Metastatic Liver Carcinoma in the Adrenal Gland (tissue), 2 donors: ENCODE data around the genes EPN3, CACNA1G and TOB1.

- PRO-cap, 2 experiments = no peak in any of the 2 experiments
Measured at GRCh38 chr17:50148428-50149010, 2.0 kb downstream of the PPP1R9B start.

DNA sequence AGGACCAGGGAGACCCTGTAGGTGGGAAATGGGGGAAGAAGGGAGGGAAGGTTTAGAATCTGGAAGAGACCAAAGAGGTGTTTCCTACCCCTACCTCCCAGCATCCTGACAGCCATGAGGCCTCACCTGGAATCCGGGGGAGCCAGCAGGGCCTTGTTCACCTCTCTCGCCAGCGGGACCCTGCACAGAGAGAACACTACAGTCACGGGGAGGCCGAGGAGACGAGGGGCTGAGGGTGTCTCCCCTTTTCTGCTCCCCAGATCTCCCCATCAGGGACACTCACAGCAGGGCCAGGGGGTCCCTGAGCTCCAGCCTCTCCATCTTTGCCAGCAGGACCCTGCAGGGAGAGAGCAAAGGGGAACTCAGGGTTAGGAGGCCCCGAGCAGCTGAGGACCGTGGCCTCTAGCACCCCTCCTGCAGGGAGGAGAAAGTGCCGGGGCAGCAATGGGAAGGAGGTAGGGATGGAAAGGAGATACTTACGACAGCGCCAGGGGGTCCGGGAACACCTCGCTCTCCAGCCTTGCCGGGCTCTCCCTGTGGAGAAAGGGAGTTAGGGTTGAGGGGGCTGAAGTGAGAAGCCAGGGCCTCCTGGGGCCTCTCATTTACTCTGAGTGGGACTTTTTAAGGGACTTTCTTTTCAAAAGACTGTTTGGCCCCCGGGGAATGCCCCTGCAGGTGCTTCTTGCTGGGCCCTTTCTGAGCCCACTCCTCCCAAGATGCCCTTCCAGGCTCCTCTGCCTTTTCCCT is 8.7 kb downstream of the COL1A1 start:
- PRO-cap, 2 experiments = no peak in any of the 2 experiments

DNA sequence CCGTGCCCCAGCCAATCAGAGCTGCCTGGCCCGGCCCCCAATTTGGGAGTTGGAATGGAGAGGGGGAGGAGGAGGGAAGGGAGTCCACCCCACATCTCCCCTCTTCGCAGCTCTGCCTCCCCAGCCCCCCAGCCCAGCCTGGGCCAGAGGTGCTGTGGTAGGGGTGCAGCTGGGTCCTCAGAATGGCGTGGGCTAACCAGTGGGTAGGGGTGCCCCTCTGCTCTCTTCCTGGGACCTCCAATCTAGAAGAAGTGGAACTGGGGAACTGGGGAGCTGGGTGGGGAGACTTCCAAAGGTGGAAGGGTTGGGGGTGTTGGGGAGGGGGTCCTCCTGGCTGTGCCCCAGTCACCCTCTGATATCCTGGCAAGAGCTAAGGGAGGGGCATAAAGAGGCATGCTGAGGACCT is 290 bp upstream of the COL1A1 start:
- PRO-cap, 2 experiments = no peak in any of the 2 experiments

DNA sequence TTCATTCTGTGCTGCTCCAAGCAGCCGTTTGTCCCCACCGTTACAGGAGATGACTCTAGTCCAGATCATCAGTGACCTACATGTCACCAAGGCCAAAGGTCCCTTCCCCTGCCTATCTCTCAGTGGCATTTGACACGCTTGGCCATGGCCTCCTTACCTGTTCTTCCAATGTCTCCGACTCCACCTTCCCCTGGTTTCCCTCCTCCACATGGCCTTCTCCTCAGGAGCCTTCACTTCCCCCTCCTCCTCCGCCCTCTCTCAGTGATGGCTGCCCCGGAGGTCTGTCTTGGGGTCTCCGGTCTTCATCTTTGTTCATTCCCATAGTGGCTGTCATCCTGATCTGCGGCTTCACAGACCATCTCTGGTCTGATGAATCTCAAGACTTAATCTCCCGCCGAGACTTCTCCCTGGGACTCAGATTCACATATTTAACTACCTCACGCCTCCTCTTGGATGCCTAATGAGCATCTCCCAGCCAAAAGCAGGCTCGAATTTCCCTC is 9.6 kb downstream of the TMEM92 start:
- PRO-cap, 2 experiments = no peak in any of the 2 experiments

- PRO-cap, 2 experiments = no peak in any of the 2 experiments
Measured at GRCh38 chr17:50423697-50424384, 2.2 kb upstream of the ACSF2 start.

DNA sequence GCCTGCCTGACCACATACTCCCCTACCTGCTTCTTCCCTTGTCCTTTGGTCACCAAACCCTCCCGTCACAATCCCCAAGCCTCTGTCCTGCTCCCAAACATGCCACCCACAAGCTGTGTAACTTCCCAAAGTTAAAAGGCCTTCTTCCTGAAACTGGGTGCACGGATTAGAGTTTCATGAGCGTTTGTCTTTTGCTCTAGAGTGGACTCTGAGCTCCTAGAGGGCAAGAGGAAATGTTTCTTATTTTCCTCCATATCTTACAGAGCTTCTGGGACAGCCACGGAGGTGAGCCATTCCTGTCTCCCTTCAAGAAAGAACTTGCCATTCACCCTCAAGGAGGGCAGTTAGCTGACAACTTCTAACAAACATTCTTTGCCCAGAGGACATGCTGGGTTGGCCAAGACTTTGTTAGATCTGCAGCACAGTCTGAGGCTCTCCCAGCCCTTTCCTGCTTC is 2.7 kb upstream of the MYCBPAP start:
- PRO-cap, 2 experiments = no peak in any of the 2 experiments

DNA sequence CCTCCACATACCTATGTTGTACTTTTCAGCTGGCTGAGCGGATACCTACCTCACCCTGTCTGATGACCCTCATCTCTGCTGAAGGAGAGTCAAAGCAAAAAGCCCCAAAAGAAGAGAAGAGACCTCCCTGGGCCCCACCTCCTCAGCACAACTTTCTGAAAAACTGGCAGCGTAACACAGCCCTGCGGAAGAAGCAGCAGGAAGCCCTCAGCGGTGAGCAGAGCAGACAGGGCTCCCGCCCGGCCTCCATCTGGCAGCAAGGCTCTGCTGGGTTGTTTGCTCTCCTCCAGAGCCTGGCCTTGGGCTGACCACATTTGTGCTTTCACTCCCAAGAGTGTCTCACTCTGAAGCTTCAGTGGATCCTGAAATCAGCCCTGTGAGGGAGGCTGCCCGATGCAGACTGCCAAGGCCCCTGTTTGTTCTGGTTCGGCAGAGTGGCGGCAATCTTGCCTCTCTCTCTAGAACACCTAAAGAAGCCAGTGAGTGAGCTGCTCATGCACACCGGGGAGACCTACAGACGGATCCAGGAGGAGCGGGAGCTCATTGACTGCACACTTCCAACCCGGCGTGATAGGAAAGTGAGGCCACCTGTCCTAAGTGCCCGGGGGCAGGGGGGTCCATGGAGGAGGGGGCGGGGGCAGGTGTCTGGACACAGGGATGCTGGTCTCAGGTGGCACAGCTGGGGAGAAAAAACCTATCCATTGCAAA is 10.4 kb downstream of the MYCBPAP start:
- PRO-cap, 2 experiments = no peak in any of the 2 experiments

GRCh38 chr17:50532568-50532954 is at the start of gene EPN3:
EPN3 (plus strand) TSS chr17:50532735.
- PRO-cap, 2 experiments = no peak in any of the 2 experiments

GRCh38 chr17:50536326-50537220 is 4.0 kb downstream of the EPN3 start:
- PRO-cap, 2 experiments = no peak in any of the 2 experiments

- PRO-cap, 2 experiments = no peak in any of the 2 experiments
Measured at GRCh38 chr17:50554105-50554475, 6.4 kb upstream of the CACNA1G start.

GRCh38 chr17:50560249-50561366 is at the start of gene CACNA1G:
CACNA1G (plus strand) TSS chr17:50560715.
- PRO-cap, 2 experiments = no peak in any of the 2 experiments

GRCh38 chr17:50627973-50628406 is 6.7 kb upstream of the ABCC3 start:
- PRO-cap, 2 experiments = no peak in any of the 2 experiments

DNA sequence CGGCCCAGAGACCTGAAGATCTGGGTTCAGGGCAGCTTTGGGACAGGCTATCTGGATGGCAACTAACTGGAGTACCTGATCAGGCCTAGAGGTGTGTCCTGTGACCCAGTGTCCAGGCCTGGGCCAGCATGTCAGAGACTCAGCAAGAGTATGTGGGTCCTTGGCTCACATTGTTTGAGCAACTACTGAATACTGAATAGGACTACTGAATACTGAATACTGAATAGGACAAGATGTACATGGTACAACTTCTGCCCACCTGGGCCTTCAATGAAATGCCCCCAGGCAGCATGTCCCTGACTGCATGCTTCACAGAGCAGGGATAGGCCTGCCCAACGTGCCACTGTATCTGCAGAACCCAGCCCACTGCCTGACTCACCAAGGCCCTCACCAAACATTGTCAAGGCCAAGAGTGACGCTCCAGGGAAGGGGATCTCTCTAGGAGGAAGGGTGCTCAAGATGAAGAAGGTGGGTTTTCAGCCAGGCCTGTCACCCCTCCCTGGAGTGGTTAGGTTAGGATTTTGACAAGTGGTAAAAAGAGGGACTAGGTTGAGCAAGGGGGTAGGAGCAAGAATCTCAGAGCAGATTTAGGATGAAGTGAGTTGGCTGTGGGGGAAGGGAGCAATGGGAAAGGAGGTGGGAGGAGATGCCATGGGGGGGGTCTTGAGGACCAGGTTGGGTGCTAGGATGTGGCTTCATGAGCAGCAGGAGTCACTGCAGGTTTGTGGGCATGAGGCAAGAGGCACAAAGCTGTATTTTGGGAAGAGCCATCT is 8.7 kb downstream of the ABCC3 start:
- PRO-cap, 2 experiments = no peak in any of the 2 experiments

- PRO-cap, 2 experiments = no peak in any of the 2 experiments
Measured at GRCh38 chr17:50656757-50657372, 22.2 kb downstream of the ABCC3 start.

- PRO-cap, 2 experiments = no peak in any of the 2 experiments
Measured at GRCh38 chr17:50672989-50673644, 34.6 kb downstream of the ANKRD40 start.

DNA sequence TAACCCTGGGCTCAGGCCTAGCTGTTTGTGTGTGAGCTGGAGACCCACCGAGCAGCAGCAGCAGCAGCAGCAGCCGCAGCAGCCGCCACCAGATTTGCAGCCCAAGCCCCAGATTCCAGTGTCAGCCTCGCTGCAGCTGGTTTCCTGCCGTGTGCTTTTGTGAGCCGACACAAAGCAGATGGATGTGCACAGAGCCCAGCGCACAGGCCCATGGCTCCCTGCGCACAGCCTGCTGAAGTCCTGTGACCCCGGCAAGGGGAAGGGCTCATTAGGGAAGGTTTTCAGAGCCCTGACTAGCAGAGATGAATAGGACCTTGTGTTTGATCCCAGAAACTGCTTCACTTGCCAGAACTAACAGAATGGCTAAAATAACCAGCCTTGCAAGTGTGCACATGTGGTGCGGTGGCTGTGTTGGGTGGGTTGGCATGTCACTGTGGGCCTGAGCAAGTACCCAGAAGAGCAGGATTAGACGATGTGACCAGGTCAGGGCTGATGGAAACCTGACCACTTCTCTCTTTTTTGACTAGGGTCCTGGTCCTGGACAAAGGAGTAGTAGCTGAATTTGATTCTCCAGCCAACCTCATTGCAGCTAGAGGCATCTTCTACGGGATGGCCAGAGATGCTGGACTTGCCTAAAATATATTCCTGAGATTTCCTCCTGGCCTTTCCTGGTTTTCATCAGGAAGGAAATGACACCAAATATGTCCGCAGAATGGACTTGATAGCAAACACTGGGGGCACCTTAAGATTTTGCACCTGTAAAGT is 17.0 kb downstream of the ANKRD40 start:
- PRO-cap, 2 experiments = no peak in any of the 2 experiments

DNA sequence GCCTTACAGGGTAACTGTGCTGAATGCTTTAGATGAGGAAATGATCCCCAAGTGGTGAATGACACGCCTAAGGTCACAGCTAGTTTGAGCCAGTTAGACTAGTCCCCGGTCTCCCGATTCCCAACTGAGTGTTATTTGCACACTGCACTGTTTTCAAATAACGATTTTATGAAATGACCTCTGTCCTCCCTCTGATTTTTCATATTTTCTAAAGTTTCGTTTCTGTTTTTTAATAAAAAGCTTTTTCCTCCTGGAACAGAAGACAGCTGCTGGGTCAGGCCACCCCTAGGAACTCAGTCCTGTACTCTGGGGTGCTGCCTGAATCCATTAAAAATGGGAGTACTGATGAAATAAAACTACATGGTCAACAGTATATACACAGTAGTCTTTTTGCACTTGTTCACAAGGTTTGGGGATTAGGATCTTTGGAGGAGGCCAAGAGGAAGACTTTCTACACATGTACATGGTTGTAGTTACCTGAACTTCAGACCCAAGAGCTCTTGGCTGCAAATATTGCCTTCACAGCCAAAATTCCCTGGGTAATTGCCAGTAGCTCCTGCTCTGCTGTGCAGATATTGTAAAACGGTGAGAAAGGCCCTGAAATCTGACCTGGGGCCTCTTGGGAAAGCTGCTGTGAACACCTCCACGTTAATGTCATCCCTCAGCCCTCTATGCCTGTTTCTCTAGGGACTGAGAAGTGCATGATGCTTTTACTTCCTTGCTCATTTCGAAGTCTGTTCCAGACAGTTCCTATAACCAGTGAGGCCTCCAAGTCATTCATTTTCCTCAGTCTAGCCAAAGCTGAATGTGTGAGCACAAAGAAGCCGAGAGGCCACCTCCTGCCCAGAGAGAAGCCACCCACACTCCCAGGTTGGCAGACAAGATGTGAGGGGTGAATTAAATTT is 16.1 kb downstream of the ANKRD40 start:
- PRO-cap, 2 experiments = no peak in any of the 2 experiments

GRCh38 chr17:50831460-50831963 is 3.9 kb upstream of the WFIKKN2 start:
- PRO-cap, 2 experiments = no peak in any of the 2 experiments

DNA sequence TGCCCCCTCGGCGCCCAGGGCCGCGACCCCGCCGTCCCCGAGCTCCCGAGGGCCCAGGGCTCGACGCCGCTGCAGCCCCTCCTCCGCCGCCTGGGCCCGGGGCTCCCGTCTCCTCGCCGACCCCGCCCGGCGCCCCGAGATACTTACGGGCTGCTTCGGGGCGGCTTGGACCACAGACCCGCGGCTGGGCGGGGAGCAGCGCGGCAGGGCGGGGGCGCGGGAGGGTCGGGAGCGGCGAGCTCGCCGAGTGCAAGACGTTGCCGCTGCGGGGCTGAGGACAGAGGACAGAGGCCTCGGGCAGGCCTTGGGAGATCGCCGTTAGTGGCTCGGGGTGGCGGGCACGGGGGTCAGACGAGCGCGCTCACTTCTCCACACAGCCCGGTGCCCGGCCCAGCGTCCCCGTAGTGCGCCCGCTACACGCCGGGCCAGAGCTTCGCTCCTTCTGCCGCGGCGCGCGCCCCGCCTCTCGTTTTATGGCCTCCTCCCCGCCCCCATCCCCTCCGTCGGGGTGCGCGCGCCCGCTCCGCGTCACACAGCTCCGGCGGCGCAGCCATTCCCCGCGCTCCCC is at the start of gene TOB1:
Gene TOB1 (minus strand): TSS at position 444 of the 568 bp plus-strand sequence.
- PRO-cap, 2 experiments = peak in 2 of 2 experiments; most common minus-strand start position 444 of the sequence (in 2)

DNA sequence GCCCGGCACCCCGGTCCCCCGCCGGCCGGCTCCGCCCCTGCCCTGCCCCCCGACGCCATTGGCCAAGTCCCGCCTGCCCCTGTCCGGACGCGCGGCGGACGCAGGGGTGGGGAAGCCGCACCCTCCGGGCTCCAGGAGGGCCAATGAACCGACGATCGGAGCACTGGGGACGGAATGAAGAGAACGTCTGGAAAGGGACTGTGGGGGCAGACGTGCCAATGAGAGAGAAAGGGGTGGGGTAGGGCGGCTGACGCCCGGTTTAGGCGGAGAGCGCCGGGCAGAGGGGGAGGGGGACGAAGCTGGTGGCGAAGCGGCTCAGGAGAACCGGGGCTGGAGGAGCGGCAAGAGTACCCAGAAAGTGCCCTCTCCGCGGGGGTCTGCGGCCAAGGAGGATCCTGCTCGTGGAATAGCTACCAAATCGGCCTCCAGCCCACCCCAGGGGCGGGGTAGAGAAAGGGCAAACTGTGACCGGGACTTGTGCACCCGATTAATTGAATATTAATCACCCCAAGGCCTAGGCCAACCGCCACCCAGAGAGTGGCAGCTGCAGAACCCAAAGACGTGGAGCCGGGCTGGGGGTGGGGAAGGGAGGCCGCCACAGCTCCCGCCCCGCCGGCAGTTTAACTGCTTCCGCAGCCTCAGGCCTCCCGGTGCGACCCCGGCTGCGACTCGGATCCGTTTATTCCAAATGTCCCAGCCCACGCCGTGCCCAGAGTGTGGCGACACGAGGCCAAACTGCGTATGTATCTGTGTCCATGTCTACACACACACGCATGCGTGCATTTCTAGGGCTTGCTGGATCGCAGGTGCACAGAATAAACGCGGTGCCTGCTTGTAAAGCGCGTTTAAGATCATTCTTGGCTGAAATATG is 560 bp upstream of the TOB1 start:
- PRO-cap, 2 experiments = peak in 2 of 2 experiments; most common plus-strand start position 280 of the sequence (in 2); most common minus-strand start position 561 of the sequence (in 2)